Parotid gland (tissue), 1 donor: ENCODE measurements around the genes SLC38A7, CMTM4 and PDP2.

- PRO-cap: no peak
These were observed 2.0 kb downstream of the CFAP20 start for GRCh38 chr16:58126742-58128047.

DNA sequence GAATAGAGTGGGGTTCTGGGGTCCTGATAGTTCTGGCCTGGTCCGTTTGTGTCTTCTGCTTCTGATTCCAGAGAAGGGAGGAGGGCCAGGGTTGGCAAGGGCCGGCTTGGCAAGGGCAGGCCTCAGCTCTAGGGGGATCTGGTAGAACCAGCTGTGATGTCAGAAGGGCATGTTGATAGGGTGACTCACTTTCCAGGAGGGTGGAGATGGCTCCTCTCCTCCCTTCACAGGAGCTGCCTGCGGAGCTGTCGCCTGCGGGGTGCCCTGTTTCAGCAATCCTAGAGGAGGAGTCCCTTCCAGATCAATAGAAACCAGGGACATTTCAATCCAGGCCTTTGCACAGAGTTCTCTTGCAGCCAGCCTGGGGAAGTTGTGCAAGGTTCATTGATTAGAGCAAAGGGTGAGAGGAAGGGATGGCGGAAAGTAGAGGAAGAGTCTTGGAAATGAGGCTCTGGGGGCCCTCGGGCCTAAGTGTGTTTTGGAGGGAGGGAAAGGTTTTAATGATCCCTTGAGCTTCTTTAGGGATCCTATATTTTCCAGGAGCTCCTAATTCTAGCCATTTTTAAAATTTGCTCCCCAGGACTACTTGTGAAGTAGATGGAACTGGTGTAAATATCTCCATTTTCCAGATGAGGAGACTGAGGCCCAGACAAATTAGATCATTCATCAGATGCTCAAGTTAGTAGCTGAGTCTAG is 24.7 kb upstream of the CSNK2A2 start:
- PRO-cap: no peak

GRCh38 chr16:58331477-58331883 is 36.7 kb upstream of the PRSS54 start:
- PRO-cap: no peak

- PRO-cap: no peak
These were observed 26.2 kb downstream of the GINS3 start for GRCh38 chr16:58418386-58418978.

DNA sequence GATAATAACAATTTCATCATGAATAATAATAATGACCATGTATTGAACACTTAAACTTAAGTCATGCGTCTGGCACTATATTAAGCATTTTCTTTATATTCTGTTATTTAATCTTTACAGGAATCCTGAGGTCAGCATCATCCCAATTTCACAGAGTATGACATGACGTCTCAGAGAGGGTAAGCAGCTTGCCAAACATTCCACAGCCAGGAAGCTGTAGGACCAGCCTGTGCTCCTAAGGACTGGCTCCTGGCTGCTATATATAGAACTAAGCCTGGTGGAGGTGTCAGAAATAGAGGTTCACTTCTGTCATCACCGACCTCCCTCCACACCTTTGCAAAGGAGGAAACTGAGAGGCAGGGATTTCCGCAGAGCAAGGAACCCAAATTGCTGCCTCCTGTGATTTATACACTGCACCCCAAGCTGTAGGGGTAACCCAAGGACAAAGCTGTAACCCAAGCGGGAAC is 37.9 kb upstream of the NDRG4 start:
- PRO-cap: no peak

DNA sequence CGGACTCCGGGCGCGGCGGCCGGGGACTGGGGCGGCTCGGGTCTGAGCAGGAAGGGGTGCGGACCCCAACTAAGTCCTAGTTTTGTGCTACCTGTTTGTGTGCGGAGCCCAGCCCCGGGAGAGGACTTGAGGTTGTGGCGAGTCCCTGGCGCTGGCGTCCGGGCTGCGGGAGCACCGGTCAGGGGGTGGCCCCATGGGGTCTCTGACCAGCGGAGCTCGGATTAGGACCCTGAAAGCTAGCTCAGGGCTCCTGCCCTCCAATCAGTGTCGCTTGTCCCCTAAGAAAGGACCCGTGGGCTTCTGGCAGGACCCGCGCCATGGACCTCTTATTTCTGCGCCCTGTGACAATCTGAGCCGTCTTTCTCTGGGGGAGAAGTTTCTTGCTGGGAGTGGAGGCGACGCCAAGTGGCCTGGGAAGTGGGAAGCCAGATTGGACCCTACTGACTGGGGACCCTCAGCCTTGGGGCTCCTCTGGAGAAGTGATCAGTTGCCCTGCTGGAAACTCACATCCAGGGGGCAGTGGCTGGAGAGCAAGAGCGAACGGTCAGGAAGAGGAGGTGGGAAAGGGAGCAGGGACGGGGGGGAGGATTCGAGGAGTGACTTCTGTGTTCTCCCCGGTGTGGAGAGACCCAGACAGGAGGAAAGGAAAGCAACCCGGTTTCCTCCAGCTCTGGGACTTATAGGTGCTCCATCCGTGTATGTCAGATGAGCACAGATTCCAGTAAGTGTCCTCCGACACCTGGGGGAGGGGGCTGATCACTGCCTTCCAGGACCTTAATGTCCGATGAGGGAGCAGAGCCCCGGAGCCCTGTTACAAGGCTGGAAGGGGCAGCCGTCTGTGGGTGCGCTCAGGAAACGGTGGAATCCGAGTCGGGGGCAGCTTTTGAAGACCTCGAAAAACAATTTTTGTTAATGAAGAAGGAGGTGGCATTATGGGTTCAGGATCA is 35.2 kb upstream of the NDRG4 start:
- PRO-cap: no peak

GRCh38 chr16:58465462-58465657 is 34.6 kb upstream of the NDRG4 start:
- PRO-cap: no peak

DNA sequence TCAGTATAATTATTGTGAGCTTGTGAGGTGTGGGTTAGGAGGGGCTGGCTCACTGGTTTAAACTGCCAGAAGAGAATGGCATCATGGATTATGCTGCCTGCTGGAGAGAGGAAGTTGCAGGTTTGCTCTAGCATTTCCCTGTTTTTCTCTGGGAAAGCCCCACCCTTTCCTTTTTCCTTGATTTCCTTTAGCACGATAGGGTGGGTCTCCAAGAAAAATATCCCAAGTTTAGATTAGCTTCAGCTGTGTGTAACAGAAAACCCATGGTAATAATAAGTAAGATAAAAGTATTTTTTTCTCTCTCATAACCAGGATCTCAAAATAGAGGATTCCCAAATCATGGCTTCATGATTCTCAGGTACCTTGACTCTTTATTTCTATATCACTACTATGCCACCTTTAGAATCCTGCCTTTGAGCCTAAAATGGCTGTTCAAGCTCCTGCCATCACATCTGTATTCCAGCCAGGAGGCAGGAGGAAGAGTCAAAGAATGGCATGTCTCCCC is 24.6 kb upstream of the NDRG4 start:
- PRO-cap: no peak

DNA sequence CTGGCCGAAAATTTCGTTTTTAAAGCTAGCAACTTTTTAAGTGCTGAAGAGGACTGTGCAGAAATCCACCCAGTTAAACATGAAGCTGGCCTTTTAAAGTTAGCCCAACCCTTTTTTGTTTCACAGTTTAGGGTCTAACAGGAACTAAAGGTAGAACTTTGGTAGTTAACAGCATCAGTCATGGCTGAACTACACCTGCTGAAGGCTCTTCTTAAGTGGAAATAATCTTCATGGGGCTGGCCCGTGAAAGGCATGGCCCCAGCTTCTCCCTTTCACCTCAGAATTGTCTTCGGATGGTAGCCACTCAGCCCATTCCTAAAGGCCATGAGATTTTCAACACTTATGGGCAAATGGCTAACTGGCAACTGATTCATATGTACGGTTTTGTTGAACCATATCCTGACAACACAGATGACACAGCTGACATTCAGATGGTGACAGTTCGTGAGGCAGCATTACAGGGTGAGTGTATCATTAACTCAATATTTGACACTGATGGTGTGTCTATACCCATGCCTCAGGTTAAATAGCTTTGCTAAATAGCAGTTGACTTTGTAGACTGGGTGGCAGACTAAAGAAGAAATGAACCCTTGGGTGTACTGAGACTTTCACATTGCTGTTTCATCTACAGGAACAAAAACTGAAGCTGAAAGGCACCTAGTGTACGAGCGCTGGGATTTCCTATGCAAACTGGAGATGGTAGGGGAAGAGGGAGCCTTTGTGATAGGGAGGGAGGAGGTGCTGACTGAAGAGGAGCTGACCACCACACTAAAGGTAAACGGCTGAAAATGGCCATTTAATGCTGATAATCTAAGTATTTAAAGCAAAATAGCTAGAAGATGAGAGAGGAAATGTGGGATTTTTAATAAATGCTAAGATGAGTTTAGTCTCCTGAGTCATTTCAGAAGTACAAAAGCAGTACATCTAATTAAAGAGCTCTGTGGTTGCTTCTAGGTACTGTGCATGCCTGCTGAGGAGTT is 2.7 kb downstream of the SETD6 start:
- PRO-cap: no peak

DNA sequence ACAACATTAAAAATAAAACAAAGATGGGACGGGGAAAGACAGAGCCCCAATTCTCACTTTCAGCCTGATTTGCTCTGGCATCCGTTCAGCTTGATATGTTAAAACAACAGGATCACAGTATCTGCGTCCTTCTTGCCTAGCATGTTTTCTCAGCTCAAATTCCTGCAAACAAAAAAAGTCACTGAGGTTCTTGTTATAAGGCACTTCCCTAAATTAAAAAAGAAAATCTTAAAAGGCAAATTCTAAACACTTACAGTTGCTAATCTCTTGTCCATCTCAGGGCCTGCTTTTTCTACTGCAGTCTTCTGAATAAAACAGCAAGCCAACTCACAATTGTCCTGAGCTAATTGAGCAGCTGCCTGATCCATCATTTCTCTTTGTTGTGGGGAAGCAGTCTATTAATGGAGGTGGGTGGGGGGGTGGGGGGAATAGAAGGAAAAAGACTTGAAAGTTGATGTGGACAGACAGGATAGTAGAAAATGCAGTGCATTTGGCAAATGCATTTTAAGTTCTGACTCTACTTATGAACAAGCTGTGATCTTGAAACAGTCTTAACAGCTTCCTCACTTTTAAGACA is 26.9 kb downstream of the SETD6 start:
- PRO-cap: no peak

DNA sequence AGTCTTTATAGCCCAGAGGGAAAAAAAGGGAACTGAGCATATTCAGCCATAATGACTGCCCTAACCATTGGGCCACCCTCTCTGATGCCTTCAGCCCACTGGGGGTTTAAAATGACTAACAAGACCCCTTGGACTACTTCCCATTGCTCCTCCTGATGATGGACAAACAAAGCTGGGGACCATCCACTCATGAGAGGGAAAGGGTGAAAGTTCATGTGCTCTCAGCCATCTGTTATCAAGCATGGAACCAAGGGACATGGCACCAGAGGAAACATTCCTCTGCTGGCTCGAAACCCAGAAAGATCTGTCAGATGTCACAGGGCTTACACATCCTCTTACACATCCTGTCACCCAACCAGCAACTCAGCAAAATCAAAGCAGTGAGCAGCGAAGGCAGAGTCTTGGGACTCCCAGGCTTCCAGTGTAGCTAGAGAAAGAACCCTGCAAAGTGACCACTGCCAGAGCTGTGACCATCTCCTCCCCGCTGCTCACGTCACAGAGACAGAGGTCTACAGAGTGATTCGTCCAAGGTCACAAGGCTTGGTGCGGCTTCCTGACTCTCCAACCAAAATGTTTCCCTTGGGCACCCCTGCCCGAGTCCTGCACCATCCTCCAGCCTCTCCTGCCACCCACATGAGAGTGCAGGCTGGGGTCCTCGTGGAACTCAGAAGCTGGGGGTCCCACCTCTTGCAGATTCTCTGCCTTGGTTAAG is 1.2 kb downstream of the SLC38A7 start:
- PRO-cap: no peak

GRCh38 chr16:58683897-58684924 is at the start of gene SLC38A7:
Gene SLC38A7, minus strand, starts transcription at chr16:58684770.
- PRO-cap: no peak

GRCh38 chr16:60203777-60204204 is 1469.7 kb upstream of the GOT2 start:
- PRO-cap: no peak

- PRO-cap: no peak
These were observed 704.1 kb downstream of the CDH11 start for GRCh38 chr16:64417709-64418197.

- PRO-cap: unidirectional peak, plus-strand start at chr16:66553402
These were observed 875 bp downstream of the CKLF start for GRCh38 chr16:66553170-66553732.

DNA sequence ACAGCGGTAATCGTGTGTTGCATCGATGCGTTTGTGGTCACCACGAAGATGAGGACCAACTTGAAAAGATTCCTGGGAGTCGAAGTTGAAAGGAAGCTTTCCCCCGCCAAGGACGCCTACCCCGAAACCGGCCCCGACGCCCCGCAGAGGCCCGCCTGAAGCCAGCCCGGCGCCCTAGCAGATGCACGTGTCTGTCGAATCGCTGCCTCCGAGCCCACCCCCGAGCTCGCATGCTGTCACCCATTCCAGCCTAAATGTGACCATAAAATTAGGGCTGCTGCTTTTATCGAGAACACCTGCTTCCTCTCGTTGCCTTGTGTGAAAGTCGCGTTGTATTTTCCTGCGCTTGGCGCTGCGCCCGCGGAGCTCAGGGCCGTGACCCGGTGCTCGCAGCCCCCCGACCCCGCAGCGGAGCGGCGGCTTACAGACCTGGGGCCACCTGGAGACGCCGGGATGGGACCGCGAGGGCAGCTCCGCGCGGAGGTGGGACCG is 374 bp upstream of the CMTM2 start:
- PRO-cap: no peak

DNA sequence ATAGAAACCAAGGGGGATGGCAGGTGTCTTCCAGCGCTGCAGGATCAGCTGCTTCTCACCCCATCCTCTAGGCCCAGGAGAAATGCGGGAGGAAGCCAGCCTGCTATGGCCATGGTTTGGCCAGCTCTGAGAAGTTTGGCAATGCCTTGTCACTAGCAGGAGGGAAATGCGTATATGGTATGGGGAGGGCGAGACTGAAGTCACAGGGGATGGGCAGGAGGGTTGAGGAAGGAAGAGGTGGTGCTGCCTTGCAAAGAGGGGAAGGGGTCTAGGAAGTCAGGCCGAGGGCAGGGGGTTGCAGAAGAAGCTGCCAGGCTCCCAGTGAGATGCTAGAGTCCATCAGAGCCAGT is 6.6 kb downstream of the CMTM2 start:
- PRO-cap: no peak

DNA sequence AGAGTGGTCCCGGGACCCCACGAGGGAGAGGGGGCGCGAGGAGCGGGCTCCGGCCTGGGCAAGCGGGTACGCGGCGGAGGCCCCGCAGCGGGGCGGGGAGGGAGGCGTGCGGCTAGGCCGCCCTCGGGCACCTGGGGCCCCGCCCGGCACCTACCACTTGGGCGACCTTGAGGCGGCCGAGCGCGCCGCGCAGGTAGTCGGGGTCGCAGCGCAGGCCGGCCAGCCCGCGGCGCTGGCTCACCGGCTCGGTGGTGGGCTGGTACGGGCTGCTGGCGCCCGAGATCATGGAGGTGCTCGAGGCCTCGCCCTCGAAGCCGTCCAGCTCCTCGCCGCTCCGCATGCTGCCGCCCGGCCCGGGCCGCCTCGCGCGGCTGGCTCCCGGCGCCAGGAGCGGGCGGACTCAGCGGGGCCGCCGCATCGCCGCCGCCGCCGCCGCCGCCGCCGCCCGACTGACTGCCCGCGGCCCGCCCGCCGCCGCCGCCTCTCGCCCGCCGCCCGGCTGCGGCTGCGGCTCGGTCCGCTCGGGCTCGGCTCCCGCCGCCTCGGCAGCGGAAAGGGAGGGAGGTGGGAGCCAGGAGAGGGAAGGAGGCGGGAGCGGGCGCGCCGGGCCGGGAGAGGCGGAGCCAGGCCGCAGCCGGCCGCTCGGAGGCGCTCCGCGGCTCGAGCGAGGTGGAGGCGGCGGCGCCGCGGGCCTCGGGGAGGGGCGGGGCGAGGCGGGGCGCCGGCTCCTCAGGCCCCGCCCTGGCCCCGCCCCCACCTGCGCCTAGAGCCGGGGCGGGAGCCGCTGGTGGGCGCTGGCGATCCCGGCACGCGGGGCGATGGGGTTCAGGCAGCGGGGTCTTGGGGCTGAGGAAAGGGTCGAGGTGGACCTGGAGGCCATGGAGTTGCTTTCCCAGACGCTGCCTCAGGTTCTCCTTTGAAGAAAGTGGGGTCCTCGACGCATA is at the start of gene CMTM4:
CMTM4 (minus strand) TSS at position 558 of the 944 bp plus-strand sequence.
- PRO-cap: bidirectional peak, plus-strand start at position 766 of the sequence, minus-strand start at position 501 of the sequence

DNA sequence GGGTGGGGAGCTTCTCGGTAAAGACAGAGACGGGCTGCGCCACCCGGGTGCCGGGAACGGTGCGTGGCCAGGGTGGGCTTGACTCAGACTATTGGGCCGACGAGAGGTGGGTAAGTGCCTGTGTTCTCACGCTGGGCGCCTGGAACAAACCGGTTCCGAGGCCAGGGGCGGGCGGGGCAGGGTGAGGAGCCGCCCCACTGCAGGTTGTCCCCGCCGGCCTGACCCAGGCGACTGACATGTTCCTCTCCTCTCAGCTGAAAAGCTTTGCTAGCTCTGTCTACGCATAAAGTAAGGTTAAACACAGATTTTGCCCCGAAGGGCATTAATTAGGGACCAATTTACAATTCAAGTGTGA is 564 bp upstream of the CMTM4 start:
- PRO-cap: no peak

DNA sequence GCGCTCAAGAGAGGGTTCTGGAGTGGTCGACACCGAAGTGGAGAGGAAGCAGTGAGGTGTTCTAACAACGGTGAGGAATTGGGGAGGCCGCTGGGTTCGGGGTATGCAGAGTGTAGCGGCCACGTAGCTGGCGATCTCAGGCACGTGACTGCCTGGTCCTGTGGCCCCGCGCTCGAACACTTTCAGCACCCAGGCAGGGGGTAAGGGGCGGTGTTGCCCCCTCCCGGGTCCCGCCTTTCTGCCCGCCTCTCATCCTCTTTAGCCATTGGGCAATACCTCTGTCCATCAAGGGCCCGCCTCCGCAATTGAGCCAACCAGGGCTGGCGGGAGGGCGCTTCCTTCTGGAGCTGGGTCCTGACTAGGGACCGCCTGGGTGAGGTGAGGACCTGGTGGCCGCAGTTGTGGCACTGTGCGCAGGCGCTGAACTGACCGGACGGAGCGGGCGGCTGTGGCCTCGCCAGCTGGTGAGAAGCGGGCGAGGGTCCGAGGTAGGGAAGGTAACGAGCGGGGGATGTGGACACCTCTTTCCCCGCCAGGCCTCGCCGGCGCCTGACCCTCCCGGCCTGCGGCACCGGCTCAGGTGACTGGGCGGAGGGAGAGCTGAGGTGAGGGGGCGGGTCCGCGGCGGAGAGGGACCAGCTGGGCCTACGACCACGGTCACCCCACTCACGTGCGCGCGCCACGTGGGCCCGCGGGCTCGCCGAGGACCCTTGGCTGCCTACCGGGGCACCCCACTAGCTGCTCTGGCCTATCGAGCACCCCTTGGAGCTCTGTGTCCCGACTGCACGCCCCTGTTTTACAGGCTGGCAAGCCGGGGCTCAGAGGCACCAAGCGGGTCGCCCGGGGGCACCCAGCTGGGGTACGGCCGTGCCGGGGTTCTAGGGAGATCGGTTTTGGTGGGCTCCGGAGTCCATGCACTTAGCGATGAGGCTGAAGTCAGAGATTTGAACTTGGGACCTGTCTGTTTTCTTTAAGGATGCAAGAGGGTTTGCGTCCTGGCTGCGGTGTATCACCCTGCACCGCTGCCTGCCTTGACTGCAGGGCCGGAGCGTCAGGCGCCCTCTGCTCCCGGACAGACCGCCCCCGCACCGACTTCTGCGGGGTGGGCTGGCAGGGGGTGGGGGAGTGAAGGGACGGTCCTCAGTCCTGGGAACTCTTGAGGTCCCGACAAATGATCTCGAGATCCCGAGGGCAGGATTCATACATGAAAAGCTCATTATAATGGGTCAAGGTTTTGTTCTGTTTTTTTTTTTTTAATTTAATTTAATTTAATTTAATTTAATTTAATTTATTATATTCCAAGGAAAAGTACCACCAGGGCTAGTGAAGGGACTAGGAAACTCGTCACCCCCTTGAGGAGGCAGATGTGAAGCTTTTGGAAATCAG is at the start of gene PDP2:
PDP2 (plus strand) TSS at position 339 of the 1,386 bp plus-strand sequence.
- PRO-cap: bidirectional peak, plus-strand start at position 364 of the sequence, minus-strand start at position 178 of the sequence